Left common carotid artery plus branches (tissue), 1 donor: ENCODE measurements around a stretch of chr5.

DNA sequence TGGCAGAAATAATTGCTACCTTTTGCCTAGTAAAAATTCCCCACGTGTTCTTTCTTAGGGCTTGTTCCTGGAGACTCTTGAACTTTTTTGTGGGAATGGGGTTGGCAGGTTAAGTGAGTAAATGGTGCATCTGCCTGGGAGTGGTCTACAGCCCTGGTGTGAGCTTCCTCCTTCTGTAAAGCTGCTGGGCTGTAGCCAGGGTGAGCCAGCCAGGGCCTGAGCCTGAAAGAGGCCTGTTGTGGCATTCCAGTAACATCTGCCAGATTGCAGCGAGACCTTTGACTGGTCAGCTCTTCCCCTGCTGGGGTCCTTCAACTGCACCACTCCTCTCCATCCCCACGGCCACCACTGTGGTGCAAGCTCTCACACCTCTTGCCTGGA, 47.5 kb downstream of the SLC22A5 start:
- PRO-cap: no peak

DNA sequence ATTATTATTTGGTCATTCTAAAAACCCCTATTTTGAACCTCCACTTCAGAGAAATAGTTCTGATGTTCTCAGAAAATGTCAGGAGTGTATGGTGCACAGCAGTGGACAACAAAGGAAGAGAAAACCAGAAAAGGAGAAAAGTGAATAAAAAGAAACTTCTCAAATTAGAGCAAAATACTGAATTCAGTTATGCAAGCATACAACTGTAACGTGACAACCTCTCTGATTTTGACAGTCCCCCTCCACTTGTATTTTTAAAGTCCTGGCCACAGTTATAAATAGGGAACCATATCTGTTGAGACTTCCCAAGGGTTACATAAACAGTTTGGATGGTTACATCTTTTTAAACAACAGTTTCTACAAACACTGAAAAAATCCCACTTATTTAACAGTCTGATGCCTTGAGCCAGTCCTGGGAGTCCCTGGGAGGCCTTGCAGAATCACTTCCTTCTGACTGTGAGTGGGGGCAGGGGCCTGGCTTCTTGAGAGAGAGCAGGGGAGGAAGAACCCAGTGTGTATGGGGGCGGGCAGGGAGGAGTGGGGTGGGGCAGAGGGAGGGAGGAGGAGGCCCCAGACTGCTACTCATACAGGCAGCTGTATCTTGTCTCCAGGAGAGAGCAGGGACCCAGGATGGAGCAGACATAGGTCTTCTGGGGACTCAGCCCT, 53.1 kb downstream of the IRF1 start:
- PRO-cap: no peak

DNA sequence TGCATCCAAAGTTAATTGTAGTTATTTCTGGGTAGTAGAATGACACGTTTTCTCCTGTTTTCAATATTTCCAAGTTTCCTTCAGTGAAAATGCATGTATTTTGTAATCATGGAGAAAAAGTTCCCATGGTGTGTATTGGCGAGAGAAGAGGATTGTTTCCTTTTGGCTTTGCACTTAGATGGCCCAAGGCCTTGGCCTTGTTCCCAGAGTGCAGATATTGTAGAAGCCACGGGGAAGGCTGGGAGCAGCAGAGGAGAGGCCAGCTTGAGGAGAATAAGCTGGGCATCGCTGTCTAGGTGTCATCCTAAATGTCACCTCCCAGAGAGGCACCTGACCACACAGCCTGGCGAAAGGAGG, 43.9 kb downstream of the IRF1 start:
- PRO-cap: no peak

GRCh38 chr5:132457979-132458613, 32.5 kb downstream of the IRF1 start:
- PRO-cap: no peak

DNA sequence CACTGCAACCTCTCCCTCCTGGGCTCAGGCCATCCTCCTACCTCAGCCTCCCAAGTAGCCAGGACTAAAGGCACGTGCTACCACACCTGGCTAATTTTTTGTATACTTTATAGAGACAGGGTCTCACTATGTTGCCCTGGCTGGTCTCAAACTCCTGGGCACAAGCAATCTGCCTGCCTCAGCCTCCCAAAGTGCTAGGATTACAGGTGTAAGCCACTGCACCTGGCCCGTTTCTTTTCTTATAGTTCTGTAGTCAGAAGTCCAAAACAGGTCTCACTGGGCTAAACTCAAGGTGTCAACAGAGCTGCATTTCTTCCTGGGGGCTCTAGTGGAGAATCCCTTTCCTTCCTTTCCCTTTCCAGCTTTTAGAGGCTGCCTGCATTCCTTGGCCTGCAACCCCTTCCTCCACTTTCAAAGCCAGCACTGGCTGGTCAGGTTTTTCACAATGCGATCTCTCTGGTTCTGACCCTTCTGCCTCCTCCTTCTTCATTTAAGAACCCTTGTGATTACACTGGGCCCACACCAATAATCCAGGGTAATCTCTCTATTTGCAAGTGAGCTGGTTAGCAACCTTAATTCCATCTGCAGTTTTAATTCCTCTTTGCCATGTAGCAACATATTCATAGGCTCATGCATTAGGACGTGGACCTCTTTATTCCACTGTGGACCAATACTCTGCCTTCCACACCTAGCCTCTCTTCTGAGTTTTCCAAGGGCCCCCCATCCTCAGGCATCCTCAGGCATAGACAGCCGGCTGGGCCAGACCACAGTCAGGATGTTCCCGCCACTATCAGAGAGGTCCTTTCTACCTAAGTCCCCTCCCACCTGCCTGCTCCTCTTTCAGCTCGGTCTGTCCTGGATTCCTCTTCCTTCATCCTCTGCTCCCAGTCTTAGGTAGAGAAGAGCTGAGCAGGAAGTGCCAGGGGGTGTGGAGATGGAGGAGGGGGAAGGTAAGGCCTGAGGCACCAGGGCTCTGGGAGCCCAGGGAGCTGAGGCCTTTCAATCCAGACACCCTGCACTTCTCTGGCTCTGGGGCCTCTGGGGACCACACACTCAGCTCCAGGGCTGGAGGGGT, 16.1 kb downstream of the IRF1 start:
- PRO-cap: no peak

- PRO-cap: no peak
Observed at GRCh38 chr5:132487353-132487611, 3.3 kb downstream of the IRF1 start.

DNA sequence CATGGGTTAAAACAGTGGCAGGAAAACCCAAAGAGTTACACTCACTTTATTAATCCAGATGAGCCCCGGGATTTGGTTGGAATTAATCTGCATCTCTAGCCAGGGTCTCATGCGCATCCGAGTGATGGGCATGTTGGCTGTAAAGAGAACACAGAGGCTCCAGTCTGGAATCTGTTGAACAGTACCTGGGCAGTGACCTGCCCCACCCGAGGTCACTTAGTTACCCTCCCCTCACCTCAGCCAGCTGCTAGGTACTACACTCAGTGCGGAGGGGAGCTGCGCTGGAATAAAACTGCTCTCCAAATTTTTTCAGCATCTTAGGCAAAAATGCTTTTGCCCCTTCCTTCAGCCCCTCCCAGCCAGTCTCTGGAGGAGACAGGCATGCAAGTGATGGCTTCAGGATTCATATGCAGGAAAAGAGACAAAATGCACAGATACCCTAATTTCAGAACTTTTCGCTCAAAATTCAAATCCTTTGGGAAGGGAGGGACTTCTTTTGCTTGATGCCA, 1.2 kb downstream of the IRF1 start:
- PRO-cap: no peak

DNA sequence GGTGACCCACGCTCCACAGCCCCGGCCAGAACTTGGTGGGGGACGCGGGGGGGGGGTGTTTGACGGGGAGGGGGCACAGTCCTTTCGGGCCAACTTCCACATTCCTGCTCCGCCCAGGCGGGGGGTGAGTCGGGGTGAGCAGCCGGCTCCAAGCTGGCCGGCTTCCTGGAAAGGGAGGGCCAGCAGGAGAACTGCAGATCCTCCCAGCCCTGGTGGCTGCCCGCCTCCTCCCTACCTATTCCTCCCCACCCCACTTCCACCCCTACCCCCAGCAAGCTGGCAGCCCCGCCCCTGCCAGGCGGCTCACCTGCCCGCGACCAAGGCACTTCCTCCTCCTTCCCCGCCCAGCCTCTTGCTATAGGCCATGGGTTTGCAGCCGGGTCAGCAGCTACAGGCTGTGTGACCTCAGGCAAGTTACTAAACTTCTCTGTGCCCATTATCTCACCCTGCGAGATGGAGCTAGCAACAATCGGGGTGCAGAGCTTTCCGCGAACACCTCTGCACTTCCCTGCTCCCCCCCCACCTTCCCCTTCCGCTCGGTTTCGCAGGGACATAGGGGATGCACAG, 5.6 kb upstream of the IRF1 start:
- PRO-cap: no peak

GRCh38 chr5:132579657-132580214, 23.0 kb downstream of the RAD50 start:
- PRO-cap: no peak

DNA sequence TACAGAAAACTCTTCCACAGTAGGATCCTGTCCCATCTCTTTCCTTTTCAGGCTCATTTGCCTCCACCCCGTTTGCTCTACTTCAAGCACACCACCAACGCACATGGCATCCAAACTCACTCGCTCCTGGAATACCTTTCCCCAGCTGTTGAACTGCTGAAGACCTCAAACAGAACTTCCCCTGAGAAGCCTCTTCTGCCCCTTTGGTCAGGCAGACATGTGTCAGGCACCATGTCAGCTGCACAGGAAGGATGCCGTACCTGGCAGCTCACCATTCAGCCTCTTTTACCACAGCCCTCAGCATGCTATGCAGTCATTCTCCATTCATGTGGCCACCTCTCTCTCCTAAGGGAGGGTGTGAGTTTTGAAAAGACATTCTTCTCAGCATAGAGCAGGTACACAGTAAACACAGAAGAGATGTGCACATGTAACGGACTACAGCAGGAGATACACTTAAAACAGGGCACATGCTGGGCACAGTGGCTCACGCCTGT, 14.2 kb downstream of the IL4 start:
- PRO-cap: no peak

GRCh38 chr5:132761743-132761975, 14.4 kb downstream of the CCNI2 start:
- PRO-cap: no peak

GRCh38 chr5:132777600-132778158, 640 bp upstream of the SEPTIN8 start:
- PRO-cap: bidirectional peak, plus-strand start at chr5:132777899, minus-strand start at chr5:132777833

GRCh38 chr5:132827634-132828418, 2.6 kb downstream of the SHROOM1 start:
- PRO-cap: no peak

- PRO-cap: no peak
Observed at GRCh38 chr5:132870689-132871331, 2.7 kb upstream of the LEAP2 start.

GRCh38 chr5:132871332-132872527, 1.7 kb upstream of the LEAP2 start:
- PRO-cap: no peak

DNA sequence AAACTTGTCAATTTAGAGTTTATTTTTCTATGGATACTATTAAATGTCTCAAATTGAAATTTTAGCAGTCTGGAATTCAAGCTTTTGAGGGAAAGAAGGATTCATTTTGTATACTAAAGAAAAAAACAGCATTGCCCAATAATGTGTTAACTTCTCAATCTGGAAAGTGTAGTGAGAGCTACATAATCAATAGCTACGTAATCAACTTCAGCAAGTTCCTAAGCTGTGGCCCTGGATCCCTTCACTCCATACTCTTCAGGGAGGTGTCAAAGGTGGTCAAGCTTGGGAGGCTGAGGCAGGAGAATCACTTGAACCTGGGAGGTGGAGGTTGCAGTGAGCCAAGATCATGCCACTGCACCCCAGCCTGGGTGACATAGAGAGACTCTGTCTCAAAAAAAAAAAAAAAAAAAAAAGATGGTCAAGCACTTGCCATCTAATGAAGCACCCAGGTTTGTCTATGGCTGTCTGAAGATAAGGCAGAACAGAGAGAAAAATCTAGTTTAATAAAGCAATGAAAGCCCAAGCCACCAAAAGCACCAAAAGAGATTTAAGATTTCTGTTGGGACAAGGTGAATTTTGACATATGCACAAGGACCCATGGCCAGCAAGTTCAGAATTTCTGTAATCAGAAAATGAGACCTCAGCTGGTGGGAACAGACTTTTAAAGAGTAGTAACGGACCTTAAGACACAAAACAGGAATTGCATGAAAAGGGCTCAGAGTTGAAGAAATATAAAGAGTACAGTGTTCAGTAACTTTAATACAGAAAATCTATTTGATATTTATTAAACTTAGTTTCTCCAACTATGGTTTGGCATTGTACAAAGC, 1.4 kb downstream of the LEAP2 start:
- PRO-cap: no peak

DNA sequence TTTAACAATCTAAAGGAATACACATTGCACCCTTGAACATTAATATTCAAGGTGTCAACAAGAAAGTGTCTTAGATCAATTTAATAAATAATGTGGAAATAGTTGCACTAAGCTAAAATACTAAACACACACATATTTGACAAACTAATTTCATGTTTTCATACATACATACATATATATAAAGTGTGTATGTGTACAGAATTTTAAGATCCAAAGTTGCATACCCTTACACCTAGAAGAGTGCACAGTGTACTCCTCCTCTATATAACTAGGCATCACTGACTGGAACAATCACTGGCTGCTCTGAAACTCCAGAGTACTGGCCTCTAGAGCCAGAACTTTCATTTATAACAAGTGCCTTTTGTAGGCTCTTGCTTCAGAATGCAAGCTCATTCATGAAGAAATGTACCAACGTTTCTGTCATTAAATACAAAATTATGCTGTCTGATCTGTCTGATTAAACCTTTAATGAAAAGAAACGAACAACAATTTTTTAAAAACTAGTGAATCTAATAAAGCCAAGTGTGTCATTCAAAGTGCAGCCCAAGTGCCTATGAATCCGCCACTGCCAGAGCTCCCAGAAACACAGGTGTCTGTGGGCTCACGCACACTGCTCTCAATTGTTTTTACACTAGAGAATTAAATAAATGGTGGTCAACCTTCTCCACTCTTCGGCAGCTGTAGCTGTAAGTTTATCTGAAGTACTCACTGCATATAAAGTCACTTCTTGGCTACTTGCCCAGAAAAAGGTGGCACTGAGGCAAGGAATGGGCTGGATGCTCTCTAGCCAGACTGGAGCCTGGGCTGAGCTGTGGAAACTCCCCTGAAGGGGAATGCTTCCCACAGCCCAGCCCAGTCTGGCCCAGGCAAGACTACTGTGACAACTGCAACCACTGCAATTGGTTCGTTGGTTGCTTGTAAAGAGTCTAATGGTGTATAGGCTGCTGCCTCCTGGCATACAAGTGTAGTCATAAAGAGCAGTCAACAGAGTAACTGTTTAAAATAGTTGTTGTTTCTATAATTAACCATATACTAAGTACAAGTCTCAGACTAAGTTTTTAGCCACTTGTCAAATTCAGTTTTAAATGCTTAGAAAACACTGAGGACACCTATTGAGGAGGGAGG, 4.3 kb downstream of the LEAP2 start:
- PRO-cap: no peak

DNA sequence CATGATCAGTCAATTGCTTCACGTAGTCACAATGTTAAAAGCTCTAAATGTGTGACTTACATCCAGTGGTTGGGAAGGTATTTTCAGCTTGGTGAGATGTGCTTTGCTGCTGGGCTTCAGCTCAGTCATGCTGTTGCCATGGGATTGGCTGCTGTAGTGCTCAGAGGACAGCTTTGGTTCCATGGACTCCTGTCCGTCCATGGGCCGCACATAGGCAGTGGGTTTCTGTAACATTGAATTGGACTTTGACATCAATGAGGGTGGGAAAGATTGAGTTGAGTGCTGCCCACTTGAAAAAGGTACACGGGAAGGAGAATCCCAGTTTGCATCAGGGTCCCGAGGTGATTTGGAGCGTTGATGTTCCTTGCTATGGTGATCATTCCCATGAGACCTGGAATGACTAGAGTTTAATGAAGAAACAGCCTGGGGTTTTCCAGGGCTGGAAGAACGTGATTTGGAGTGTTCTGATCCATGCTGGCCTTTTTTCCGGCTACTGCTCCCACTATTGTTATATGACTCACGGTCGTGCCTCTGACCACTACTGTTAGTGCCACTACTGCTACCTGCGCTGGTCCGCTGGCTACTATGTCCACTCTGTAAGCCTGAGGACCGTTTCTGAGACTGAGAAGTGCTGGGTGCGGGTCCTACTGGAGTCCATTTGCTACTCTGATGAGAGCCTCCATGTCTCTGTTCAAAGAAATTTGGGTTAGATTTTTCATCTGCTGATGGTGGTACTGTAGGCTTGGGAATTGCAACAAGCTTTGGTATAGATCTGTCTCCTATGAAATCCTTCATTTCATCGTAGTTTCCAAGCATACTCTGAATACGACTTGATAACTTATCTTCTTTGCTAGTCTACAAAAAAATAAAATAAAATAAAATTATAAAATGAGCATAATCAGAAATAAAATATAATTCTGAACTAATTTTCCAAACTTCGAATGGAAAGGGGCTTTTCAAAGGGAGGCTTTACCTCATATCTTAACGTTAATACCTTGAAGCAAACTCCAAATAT, 29.0 kb downstream of the AFF4 start:
- PRO-cap: no peak

GRCh38 chr5:132951086-132951578, 12.3 kb downstream of the AFF4 start:
- PRO-cap: no peak

DNA sequence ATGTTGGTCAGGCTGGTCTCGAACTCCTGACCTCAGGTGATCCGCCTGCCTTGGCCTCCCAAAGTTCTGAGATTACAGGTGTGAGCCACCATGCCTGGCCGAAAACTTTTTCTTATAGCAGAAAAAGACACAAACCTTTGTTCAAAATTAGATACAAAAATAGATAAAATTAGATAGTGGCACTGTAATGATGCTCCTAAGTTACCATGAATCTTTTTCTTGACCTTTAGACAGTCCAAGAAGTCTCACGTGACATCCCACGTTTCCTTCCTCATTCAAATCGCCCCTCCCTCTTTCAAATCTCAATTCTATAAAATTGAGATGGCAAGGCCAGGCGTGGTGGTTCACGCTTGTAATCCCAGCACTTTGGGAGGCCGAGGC, 7.6 kb upstream of the ZCCHC10 start:
- PRO-cap: no peak